Progenitor cell of endocrine pancreas (in vitro differentiated cells): ENCODE measurements around the genes CHURC1 and CCDC196.

GRCh38 chr14:64914017-64914541 lies at the start of gene CHURC1:
TSS of gene CHURC1 (plus strand) at chr14:64914455.
- PRO-cap = bidirectional peak, plus-strand start at chr14:64914488, minus-strand start at chr14:64914248

GRCh38 chr14:65102773-65103368 lies 554 bp upstream of the MAX start:
- PRO-cap = bidirectional peak, plus-strand start at chr14:65102836, minus-strand start at chr14:65102517; bidirectional peak, plus-strand start at chr14:65103282, minus-strand start at chr14:65103223

GRCh38 chr14:65156433-65157211 lies 54.3 kb upstream of the MAX start:
- PRO-cap = no peak

- PRO-cap = no peak
Measured at GRCh38 chr14:65254912-65255313, 152.6 kb upstream of the MAX start.

- PRO-cap = no peak
Measured at GRCh38 chr14:65351876-65352217, 60.7 kb upstream of the FUT8 start.

DNA sequence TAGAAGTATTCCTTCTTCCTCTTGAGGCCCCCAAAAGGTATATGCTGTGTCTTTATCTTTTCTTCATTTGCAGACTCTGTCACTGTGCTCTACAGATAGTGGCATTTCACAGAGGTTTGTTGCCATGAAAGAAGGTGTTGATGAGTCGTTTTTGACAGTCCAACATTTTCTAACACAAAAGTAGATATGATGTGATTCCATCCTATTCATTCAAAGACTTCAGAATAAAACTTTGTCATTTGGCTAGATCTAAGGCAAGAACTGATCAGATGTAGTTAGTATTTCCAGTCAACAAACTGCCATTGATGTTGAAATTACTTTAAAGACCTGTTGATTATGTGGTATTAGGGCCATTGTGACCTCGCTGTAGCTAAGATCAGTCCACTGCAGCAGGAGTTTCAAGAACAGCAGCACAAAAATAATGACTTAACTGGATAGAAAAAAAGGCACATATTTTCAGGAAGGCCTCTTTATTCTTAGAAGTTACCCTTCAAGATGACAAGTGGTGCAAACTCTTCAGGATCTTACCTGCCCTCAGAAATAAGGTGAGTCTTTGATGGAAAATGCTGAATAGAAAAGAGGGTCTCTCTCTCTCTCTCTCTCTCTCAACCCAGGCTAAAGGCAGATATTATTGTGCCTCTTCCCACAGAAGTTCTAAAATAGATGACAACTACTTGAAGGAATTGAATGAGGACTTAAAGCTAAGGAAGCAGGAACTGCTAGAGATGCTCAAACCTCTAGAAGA lies at the start of gene CCDC196:
TSS of gene CCDC196 (plus strand) at position 364 of the 745 bp plus-strand sequence.
- PRO-cap = no peak

- PRO-cap = no peak
Measured at GRCh38 chr14:67312470-67312726, 47.2 kb downstream of the ATP6V1D start.

GRCh38 chr14:67533810-67534167 lies 699 bp downstream of the PLEKHH1 start:
- PRO-cap = no peak

DNA sequence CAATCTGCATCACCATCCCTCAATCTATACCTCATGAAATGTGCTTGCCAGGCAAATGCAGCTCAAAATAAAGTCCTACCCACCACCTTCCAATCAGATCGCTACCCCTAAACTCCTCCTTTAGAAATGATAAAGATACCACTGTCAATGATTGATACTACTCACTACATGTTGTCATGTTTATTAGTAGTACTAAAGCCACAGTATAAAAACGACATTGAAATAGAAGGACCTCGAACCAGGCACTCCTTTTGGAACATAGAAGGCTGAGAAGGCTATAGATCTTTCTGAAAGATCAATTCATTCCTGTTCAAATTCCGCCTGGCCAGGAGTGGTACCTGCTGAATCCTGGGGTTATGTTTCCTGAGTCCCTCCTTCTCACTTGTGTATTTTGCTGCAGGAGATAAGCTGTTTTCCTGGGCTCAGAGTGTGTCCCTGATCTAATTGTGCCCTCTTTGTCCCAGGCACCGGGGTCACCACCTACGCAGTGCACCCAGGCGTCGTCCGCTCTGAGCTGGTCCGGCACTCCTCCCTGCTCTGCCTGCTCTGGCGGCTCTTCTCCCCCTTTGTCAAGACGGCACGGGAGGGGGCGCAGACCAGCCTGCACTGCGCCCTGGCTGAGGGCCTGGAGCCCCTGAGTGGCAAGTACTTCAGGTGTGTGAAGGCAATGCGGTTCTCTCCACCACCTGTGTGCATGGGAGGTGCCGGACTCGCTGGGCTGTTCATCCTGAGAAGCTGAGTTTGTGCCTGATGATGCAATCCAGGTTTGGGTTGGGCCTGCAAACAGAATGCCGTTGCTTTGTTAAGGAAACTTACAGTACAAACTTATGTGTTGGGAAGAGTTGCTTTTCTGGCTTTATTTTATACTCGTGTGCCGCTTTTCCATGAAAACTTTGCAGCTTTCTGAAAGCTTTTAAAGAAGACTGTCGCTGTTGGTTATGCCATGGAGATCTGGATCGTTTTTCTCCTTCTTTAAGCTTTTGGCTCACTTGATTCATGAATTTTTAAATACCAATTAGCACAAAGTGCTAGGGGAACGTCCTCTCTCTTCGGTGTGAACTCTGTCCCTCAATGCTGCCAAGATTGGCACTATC lies 27.4 kb downstream of the RDH12 start:
- PRO-cap = bidirectional peak, plus-strand start at position 680 of the sequence, minus-strand start at position 539 of the sequence

DNA sequence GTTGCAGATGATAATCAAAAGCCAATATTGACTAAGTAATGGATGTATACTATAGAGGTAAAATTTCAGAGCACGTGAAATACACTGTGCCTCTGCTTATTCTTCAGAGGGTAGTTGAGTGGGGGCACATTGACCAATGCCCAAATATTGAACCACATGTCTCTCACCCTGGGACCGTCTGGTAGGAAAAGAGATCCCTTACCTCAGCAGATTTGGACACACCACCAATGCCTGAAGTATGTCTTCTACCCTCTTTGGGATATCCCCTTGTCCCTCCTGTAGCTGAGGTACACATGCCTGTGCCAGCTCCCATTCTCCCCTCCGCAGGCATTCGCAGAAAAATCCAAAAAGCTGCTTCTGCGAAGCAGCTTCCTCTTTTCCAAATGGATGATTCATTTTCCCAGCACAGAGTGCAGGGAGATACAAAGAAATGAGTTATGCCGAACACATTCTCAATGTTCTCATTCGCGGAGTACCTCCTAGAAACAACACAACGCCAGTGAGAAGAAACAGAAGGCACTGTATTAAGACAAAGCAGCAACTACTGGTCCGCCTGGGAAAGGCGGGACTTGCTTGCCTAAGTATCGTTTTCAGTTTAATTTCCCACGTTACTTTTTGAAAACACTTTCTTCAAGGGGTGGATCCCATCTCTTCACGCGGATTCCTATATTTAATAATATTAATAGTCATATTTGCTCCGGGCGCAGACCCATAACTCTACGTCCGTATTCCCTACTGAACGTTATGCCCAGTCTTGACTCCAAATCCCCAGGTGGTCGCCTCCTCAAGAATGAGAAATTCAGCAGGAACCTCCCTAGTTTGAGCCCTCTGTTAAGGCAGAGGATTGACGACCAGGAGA lies 593 bp downstream of the ZFYVE26 start:
- PRO-cap = bidirectional peak, plus-strand start at position 611 of the sequence, minus-strand start at position 501 of the sequence; bidirectional peak, plus-strand start at position 751 of the sequence, minus-strand start at position 792 of the sequence

GRCh38 chr14:67886252-67886865 lies 66.8 kb downstream of the RAD51B start:
- PRO-cap = no peak

GRCh38 chr14:67887601-67888073 lies 68.1 kb downstream of the RAD51B start:
- PRO-cap = no peak

GRCh38 chr14:68074732-68075498 lies 255.3 kb downstream of the RAD51B start:
- PRO-cap = no peak

- PRO-cap = no peak
Measured at GRCh38 chr14:68084939-68085601, 265.5 kb downstream of the RAD51B start.

DNA sequence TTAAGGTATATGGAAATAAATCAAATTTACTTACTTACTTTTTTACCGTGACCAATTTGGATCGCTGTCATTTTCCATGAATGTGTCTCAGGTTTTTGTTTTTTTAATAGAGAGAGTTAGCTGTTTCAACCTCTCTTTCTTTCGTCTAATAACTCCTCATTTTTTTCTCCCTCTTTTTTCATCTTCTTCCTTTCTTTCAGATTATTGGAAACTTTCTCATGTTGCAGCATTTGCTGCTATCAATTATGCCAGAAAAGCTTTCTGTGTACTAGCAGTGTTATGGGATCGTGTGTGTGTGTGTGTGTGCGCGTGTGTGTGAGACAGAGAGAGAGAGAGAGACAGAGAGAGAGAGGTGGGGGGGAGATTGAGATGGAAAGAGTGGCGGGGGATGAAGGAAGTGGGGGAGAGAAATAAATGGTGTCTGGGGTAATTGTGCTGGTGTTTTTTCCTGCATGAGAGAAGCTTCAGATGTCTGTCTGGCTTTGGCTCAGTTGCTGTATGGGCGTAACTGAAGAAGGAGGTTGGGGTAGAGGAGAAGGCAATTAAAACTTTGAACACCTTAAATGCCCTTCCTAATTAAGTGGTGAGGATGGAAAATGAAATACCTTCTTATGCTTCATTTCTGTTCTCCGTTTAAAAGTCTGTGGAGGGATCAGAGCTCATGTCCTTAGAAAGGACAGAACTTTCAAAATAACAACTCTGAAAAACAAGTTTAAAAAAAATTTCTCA lies 268.9 kb downstream of the RAD51B start:
- PRO-cap = no peak

DNA sequence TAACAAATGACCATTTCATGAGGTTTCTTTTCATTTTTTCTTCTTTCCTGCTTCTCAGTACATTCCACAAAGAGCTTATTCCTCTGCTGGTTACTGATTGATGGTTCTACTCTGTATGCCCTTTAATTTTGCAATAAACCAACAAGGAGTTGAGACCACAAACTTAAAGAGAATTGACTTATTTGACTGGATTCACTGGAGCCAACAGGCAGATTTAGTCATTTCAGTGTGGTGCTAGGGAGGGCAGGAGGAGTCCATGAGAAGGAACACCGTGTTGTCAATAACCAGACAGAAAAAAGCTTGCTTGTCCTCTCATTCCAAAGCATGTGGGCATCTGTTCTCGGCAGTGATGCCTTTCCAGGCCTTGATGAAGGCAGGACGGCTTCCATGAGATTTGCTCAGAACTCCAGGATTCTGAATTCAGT lies 459.4 kb downstream of the RAD51B start:
- PRO-cap = no peak

DNA sequence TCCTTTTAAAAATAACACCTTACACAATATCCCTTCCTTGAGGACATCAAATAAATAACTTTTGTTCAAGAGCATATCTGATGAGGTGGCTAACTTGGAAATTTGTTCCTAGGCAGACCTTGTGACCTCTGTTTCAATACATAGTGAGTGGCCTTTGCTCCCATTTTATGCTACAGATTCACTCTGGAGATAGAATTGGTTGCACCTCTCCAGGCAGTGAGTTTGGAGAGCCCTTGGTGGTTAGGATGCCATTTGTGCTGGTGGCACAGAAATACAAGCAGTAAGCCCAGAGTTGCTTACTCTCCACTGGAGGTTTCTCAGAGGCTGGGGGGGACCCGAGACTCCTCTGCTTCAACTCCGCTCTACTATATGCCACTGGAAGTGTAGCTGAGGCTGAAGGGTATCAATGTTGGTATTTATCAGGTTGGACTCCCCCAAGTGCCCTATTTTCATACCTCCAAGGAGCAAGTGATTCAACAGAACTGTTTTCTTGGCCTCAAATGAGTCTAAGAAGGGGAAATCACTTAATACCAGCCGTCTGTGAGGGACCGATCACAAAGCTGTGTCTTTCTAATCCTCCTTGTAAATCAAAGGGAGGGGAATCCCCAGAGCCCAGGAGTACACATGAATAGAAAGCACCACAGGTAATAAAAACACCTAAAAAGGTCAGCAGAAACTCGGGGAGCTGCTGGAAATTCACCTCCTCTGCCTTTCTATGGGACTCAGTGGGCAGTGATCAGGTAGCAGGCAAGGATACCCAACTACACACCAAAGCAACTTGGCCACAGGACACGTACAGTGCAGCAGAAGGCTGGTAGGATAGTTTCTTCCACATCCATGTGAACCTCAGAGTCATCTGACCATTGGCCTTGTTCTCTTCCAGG lies 463.2 kb downstream of the RAD51B start:
- PRO-cap = no peak

DNA sequence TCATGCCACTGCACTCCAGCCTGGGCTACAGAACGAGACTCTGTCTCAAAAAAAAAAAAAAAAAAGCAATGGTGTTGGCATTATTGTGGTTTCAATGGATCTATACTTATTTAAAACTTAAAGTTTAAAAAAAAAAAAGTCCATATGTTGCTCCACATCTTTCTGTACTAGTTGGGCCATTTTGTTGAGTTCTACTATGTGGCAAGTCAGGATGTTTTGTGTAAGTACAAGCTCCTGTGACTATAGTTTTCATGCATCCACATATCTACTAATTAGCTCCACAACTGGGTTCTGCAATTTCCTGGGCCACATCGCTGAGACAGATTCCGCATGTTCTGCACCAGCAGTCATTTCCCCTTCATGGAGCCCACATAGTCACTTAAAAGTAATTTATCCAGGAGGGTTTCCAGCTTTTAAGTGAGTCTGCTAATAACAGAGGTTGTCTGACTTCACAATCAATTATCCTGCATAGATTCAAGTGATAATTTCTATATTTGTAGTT lies 461.5 kb downstream of the ZFP36L1 start:
- PRO-cap = no peak

- PRO-cap = no peak
Measured at GRCh38 chr14:68364822-68365592, 427.9 kb downstream of the ZFP36L1 start.

DNA sequence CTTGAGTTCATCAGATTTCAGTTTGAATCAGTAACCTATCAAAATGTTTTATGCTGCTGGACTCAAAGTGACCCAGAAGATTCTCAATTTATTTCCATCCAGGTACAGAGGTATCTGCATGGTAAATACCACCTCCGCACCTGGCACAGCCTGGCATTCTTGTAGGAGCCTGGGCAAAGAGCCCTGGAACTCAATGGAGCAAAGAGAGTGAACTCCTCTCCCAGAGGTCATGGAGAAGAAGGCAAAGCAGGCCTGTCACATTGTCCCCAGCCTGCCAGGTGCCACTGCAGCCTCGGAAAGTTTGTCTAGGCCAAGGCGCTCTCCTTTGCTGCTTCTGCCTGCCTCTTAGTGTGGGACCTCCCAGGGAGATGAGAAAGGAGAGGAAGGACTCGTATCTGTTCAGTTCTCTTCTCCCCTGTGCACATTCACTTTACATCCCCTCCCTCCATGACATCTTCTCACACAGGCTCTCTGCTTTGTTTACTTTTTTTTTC lies 319.8 kb downstream of the ZFP36L1 start:
- PRO-cap = no peak